Ascending aorta (tissue), 1 donor: ENCODE results near the gene FMN2.

- PRO-cap = bidirectional peak, plus-strand start at chr1:235917734, minus-strand start at chr1:235917477
Observed at GRCh38 chr1:235917211-235917840, 50.6 kb upstream of the LYST start.

DNA sequence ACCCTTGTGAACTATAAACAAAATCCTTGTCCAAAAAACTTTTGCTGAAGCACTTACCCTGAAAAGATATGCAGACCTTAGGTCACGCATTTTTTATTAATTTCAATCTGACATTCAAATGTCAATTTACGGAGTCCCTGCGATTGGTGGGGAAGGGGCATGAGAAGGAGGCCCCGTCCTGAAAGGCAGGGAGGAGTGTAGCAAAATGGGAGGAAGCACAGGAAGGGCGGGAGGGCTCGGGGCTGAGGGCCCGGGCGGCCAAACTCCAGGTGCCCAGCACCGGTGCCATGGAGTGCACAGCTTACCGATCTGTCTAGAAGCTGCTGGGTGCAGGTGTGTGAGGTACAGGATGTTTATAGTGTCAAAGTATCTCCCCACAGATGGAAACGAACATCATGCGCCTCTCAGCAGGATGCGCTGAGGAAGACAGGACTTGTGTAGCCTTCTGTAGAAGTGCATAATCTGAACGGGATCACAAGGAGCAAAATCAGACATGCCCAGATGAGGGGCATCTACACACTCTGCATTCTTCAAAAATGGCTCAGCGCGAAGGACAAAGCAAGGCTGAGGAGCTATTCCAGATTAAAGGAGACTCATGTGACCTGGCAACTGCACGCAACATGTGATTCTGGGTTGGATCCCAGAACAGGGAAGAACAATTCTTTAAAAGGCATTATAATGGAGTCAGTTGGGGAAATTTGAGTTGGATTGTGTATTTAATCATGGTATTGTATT is 68.9 kb upstream of the LYST start:
- PRO-cap = no peak

DNA sequence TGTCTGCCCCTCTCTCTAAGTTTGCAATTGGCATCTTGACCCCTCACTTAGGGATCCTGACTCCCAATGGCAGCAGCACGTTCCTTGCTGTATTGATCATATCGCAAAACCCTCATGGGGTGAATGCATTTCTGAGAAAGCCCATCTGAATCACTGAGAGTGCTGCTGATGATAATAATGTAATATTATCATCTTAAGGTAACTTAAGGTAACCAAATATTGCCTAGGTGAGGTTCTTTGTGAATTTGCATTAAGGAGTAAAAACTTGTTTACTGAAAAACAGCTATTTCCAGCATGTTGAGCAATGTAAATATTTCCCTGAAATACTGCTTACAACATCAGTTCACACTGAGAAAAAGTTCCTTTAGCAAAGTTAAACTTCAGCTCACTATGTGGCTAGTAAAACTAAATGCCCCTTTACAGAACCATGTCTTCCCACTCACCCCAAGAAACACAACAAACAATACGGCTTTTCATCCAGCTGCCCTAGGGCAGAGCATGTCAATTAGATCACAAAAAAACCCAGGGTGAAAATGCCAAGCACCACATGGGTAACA is 6.9 kb downstream of the NID1 start:
- PRO-cap = no peak

DNA sequence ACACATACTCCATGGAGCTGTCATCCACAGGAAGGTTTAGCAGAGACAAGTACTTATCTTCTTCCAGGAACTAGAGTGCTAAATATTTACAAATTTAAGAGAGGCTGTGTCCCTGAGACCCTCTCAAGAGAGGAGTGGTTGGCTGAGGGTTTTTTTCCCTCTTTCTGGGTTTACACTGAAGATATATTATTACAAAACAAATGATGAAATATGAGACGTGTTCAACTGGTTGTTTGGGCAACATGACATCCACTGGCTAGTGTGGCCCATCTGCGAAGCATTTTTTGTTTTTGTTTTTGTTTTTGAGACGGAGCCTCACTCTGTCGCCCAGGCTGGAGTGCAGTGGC is 25.9 kb upstream of the NID1 start:
- PRO-cap = no peak

GRCh38 chr1:236091582-236092165 is 26.8 kb upstream of the NID1 start:
- PRO-cap = no peak

- PRO-cap = no peak
Observed at GRCh38 chr1:236151742-236152140, 9.4 kb downstream of the GPR137B start.

DNA sequence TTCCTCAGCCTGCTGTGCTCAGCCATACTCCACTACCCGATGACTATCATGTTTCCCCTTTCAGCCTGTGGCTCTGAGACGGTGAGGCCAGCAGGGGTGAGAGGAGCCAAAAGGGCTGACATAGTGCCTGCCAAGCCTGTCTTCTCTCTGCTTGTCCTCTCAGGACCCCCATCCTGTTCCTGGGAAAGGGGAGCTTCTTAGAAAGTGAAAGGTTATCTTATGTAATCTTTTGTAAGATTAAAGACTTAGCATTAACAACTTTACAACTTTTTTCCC is 64.3 kb downstream of the GPR137B start:
- PRO-cap = no peak

DNA sequence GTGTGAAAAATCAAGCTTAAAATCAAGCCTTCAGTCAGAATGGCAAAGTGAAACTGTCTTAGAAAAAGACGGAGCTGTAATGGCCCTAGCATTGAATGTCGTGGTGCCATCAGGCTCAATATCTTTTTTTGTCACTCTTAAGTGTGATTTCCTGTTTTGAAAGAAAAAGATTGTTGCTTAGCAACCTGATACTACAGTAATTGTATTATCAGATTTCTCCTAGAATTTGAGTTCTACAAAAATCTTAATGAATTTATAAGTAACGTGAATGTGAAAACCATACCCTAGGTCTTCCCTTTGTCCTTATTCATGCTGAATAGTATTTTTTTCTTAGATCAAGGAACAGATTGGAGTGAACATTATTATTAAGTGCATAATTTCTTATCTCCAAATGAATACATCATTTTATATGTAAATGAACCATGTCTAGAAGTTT is 22.2 kb downstream of the EDARADD start:
- PRO-cap = no peak

DNA sequence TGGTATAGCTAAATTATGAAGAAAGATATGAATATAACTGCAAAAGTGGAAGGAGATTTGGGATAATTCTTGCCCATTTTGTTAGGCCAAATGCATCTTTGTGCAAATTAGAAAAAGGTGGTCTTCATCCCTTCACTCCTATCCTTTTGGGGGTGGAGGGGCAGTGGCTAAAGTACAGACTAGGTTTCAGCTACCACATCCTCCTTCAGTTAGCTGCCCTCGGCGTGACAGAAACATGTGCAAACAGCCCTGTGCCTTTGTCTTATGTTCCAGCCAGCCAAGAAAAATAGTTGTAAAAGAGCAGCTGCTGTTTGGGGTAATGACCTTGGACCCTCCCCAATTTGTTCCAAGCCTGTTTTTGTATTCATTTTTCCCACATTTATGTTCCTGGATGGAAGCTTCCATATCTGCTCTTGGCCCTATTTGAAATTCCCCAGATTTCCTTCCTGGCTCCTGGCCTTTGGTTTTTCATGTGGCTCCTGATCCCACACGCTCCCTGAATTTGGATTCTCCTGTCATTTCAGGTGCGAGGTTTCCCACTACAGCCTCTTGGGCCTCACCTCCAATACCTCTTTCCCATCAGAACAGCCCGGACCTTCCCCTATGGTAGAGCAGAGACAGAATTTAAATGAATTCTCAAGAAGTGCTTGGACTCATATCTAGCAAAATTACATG is 8.2 kb upstream of the LGALS8 start:
- PRO-cap = no peak

DNA sequence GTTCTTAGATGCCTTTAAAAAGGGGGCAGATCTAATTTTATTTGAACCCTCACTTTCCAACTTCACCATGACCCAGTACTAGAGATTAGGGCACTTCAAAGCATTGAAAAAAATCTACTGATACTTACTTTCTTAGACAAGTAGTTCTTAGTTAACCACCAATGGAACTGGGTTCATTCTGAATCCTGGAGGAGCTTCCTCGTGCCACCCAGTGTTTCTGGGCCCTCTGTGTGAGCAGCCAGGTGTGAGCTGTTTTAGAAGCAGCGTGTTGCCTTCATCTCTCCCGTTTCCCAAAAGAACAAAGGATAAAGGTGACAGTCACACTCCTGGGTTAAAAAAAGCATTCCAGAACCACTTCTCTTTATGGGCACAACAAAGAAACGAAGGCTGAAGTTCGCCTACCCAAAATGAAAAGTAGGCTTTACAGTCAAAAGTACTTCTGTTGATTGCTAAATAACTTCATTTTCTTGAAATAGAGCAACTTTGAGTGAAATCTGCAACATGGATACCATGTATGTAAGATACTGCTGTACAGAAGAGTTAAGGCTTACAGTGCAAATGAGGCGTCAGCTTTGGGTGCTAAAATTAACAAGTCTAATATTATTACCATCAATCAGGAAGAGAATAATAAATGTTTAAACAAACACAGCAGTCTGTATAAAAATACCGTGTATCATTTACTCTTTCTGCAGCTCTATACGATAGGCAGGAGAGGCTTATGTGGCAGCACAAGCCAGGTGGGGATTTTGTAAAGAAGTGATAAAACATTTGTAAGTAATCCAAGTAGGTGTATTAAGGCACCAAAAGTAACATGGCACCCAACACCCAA is 26.4 kb downstream of the LGALS8 start:
- PRO-cap = no peak

GRCh38 chr1:236687742-236687990 is 1.4 kb downstream of the ACTN2 start:
- PRO-cap = no peak

GRCh38 chr1:236689884-236690552 is 3.7 kb downstream of the ACTN2 start:
- PRO-cap = no peak

GRCh38 chr1:236727040-236727782 is 40.9 kb downstream of the ACTN2 start:
- PRO-cap = no peak

- PRO-cap = no peak
Observed at GRCh38 chr1:236816336-236816573, 21.2 kb downstream of the MTR start.

- PRO-cap = no peak
Observed at GRCh38 chr1:237864431-237864867, 26.3 kb downstream of the ZP4 start.

- PRO-cap = no peak
Observed at GRCh38 chr1:240091267-240092393, at the start of gene FMN2. Gene FMN2 (plus strand): TSS chr1:240091883.

- PRO-cap = no peak
Observed at GRCh38 chr1:241597371-241598148, 42.6 kb downstream of the CHML start.

- PRO-cap = no peak
Observed at GRCh38 chr1:241640796-241641681, 870 bp upstream of the CHML start.

DNA sequence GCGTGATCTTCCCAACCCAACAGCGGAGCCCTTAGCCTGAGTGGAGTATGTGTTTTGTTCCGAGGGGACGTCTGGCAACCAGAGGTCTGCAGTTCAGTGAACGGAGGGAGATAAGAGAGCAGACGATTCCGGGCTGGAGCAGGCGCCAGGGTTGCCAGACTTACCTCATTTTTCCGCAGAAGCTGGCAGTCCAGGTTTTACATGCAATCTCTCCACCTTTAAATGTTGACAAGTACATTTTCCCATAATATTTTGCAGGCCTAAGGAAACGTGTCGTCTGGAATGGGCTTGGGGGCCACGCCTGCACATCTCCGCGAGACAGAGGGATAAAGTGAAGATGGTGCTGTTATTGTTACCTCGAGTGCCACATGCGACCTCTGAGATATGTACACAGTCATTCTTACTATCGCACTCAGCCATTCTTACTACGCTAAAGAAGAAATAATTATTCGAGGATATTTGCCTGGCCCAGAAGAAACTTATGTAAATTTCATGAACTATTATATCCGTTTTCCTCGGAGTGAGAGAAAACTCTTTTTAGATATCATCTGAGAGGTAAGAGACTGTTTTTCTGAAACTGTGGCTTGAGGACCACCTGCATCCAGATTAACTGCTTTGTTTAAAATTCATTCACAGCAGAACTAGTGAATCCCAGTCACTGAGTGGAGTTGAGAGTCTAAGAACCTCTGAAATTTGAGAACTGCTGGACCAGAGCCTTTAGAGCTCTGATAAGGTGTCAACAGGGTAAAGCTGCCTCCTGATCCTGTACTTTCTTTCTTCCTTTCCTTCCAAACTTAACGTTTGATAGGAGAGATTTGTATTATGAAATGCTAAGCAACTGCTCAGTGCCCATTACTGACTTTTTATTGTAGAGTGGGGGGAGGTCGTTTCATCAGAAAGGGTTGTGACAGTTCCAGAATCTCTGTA is 732 bp downstream of the EXO1 start:
- PRO-cap = no peak

DNA sequence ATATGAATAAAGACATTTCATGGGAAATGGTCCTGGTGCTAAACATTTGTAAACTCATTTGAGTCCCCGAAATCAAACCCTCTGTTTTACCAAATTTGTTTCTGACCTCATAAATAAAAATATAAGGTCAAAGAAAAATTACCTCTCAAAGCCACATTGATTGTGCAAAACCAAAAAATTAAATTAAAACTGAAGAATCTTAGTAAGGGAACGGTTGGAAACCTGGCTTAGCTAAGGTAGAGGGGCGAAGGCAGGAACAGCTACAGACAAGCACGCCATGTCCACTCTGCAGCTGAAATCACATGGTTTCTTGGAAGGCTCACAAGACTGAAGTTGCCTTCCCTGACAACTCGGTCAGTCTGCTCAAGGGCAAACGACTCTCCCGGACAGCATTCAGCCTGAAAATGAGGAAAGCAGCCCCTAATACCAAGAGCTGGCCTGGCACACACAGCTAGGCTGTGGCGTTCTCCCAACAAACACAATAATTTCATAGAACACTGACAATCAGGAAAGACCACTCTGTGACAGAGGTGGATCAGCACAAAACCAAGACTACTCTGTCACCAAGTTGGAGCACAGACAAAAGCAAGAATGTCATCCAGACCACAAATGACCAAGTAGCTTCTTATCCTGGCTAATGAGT is 22.7 kb upstream of the BECN2 start:
- PRO-cap = no peak